Skeletal muscle satellite cell (primary cell): Measurements from ENCODE around the genes SCARF2 and P2RX6.

DNA sequence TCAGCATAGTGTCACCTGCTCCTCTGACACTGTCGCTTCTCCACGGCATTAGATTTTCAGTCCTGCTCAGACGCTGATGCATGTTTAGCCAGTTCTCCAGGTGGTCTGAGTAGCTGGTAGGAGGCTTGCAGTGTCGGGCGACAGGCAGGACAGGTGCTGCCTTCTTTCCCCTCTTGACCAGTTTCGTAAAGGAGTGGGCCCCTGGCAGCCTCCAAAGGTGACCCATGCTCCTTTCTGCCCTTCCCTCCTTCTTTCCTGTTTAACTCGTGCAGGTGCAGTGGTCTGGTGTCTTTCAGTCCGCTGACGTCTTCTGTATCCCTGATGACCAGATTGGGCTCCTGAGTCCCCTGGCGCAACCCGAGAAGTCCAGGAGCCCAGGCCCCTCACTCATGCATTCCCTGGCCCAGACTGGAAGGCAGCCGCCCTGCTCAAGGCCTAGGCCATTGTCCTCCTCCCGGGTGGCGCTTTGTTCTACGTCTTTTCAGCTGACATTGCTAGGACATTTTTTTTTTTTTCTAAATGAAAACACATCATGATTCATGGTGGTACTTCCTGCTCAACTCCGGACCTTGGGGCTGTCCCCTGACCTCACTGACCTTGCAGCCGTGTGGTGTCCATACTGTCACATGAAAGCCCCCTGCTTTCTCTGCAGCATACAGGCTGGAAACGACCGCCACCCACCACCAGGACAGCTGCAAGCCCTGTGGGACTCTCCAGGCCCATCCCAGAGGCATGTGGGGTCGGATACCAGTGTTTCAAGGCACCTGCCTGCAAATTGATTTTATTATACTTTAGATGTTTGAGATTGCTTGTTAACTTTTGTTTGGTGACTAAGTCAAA is 25.5 kb upstream of the TXNRD2 start:
- CAGE, long polyA plus RNA, result no peak

- CAGE, long polyA plus RNA, result no peak
Observed at GRCh38 chr22:20022911-20023296, 2.0 kb downstream of the TANGO2 start.

DNA sequence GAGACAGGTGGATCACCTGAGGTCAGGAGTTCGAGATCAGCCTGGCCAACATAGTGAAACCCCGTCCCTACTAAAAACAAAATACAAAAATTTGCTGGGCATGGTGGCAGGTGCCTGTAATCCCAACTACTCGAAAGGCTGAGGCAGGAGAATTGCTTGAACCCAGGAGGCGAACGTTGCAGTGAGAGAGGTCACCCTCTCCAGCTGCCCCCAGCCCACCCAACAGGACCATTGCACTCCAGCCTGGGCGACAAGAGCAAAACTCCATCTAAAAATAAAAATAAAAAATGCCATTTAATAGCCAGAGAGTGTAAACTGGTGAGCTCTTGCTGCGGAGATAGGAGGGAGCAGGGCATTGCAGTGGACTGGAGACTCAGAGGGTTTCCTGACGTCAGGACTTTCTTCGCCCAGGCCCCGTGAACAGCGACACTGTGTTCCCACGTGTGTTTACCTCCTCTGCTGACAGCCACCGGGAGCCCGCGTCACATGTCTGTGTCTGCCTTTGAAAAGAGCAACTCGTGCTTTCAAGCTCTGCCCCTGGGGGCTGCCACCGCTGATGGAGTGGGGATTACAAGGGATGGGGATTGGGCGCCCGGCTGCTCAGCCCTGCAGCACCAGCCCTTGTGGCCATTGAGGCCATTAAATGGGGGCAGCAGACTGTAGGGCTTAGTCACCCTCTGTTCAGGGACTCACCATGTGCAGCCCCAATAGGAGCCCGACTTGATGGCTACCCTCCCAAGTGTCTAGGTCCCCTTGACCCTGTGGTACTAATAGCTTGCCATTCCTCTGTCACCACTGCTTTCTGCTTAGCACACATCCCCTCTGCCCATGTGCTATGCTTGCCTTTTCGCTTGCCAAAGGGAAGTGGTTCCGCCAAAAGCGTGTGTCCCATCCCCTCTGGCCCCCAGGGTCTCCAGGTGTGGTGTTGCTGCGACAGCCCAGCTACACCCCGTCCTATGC is 3.3 kb downstream of the TANGO2 start:
- CAGE, long polyA plus RNA, result no peak

DNA sequence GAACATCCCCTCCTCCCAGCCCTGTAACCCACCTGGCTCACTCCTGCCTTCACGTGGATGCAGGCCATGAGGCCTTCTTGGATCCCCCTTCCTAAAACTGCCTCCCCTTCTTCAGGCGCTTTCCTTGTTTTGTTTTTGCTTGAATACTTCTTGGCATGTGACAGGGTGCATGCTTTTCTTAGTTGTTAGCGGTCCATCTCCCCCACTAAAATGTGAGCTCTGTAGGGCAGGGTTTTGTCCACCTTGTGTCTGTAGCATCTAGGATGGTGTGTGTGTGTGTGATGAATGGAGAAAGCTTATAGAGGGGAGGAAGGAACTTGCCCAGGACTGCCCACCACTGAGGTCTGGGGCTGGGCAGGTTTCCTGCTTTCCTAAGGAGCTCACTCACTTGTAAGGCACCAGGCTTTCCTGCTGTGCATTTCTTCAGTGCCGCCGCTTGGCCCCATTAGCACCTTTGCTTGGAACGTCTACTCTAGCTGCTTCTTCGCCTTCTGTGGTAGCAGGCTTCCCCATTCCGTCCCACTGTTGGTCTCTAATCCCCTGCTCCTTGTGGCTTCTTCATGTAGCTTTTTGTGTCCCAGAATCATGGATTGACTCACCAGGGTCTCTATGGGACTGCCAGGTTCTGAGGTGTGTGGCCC is 3.2 kb downstream of the DGCR8 start:
- CAGE, long polyA plus RNA, result no peak

DNA sequence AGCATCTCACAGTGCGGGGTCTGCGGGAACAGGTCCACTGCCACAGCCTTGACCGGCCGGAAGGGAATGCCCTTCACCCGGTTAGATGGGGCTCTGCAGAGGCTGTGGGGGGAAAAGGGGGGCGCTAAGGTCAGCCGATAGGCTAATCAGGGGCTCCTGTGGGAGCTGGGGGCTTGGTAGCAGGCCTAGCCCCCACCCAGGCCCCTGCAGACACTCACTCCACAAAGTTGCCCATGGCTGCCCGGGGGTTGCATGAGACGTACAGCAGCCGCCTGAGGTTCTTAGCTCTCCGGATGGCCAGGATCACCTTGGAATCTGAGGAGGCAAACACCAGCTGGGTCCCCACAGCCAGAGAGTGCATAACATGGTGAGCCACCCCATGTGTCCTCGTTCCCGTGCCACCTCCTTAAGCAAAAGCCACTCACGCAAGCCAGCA is 3.2 kb upstream of the RANBP1 start:
- CAGE, long polyA plus RNA, result no peak

GRCh38 chr22:20126165-20126509 is 5.5 kb upstream of the ZDHHC8 start:
- CAGE, long polyA plus RNA, result no peak

DNA sequence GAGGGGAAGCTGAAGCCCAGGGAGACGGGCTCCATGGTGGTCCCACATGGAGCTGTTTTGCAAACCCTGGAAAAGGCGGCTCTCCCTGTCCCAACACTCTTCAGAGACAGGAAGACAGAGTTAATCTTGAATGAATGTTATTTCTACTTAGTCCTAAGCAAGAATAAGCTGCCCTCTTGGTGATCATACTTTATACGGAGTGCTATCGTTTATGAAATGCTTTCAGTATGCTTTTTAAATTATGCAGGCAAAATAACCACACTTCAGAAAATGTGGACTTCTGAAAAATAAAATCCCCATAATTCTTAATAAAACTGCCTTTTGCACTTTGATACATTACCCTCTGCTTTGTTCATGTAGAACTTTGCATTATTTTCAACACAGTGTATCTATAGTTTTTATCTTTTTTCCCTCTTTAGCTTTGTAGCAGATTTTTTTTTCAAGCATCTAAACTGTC is 14.2 kb downstream of the ZNF74 start:
- CAGE, long polyA plus RNA, result no peak

DNA sequence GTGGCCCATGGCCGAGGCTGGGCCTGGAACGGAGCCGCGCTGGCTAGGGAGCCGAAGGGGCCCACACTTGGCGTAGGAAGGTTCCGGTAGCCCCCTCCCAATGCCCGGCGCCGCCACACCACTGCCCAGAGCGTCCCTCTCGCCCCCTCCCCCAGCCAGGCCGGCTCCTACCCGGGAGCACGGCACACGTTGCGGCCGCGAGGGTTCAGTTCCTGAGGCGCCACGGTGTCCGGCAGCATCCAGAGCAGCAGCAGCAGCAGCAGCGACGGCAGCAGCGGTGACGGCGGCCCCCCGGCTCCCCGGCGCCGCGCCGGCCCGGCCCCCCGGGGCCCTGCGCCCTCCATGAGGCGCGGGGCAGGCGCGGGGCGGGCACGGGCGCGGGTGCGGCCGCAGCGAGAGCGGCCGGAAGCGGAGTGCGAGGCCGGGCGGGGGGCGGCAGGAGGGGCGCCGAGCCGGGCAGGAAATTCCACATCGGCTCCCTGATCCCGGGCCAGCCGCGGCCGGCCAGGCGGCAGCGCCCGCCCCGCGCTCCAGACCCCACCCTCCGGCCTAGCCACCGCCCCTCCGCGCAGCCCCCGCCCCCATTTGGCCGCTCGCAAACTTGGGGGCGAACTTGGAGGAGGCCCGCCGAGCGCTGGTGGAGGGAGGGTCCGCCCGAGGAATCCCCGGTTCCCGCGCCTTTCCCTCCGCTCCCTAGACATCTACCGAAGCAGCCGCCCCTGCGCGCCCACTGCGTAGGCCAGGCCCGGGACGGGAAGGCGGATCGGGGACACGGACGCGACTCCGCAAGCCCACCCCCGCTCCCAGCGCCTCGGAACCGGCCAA is at the start of gene SCARF2:
SCARF2 (minus strand) TSS at position 415 of the 825 bp plus-strand sequence.
- CAGE, long polyA plus RNA, result no peak

DNA sequence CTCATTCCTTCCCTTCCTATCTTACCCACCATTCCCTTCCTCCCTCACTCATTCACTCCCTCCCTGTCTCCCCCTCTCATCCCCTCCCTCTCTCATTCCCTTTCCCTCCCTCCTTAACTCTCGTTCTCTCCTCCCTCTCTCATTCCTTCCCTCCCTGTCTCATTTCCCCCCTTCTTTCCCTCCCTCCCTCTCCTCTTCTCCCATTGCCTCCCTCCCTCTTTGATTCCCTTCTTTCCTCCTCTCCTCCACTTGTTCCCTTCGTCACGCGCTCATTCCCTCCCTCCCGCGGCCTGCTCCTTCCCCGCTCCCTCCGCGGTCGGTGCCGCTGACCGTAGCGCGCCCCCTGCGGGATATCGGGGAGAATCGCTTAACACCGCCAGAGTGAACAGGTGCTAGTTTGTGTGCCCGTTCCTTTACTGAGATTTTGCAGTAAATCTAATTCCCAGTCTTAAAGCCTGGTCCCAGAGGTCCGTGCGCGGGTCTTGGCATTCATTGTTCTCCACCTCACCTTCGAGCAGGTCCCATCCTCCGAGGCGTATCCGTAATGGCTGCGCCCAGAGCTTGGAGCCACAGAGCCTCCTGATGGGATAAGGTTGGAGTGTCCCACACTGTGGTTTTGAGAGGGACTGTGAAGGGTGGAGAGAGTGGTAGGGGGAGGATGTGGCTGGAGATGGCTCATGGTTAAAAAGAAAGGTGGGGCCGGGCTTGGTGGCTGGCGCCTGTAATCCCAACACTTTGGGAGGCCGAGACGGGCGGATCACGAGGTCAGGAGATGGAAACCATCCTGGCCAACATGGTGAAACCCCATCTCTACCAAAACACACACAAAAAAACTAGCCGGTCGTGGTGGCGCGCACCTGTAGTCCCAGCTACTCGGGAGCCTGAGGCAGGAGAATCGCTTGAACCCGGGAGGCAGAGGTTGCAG is 966 bp upstream of the KLHL22 start:
- CAGE, long polyA plus RNA, result no peak

GRCh38 chr22:20508582-20509228 is 1.3 kb downstream of the MED15 start:
- CAGE, long polyA plus RNA, result no peak

DNA sequence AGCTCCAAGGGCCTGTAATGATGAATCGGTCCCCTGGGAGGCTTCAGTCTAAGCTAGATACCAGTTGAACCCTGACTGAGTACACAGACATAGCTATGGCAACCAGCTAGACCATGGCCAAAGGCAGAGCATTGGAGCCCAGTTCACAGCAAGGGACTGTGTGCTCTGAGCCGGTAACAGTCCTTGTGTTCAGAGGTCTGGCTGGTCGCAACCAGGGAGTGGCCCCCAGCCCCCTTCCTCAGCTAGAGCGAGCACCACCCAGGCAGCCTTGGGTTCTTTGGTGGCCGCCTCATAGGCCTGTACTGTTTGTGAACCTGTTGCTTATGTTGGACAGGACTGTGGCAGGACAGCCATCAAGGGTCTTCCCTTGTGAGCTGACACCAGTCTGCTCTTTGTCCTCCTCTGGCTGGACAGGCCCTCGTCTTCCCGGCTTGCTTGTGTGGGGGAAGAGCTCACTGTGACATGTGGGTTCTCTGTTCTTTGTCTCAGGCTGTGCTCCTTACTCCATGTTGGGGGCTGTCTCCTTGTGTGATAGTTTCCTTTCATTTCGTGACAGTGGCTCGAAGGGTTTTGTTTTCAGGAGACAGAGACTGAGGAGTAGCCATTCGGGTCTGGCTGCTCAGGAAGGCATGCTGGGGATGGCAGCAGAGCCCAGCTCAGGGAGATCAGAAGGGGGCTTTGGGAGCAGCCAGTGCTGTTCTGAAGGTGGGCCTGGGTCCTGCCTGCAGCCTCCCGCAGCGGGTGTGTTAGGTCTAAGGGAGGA is 25.2 kb downstream of the MED15 start:
- CAGE, long polyA plus RNA, result no peak

DNA sequence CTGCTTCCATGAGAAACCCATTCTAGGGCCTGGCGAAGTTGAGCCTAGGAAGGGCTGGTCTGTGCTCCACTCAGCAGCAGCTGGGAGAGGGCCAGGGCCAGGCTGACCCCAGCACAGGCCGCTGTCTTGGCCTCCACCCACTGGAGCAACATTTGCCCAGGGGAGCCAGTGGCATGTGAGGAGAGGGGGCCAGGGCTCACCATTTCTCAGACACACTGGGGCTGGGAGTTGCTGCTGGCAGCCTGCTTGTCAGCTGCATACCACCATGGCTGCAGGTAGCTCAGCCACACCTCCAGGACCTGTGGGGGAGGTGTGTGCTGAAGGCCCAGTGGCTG is 98.5 kb downstream of the MED15 start:
- CAGE, long polyA plus RNA, result no peak

- CAGE, long polyA plus RNA, result no peak
Observed at GRCh38 chr22:20662482-20663059, 111.3 kb upstream of the SERPIND1 start.

GRCh38 chr22:20748789-20749803 is 24.8 kb upstream of the SERPIND1 start:
- CAGE, long polyA plus RNA, result no peak

GRCh38 chr22:20786399-20787172 is 12.7 kb downstream of the SERPIND1 start:
- CAGE, long polyA plus RNA, result no peak

DNA sequence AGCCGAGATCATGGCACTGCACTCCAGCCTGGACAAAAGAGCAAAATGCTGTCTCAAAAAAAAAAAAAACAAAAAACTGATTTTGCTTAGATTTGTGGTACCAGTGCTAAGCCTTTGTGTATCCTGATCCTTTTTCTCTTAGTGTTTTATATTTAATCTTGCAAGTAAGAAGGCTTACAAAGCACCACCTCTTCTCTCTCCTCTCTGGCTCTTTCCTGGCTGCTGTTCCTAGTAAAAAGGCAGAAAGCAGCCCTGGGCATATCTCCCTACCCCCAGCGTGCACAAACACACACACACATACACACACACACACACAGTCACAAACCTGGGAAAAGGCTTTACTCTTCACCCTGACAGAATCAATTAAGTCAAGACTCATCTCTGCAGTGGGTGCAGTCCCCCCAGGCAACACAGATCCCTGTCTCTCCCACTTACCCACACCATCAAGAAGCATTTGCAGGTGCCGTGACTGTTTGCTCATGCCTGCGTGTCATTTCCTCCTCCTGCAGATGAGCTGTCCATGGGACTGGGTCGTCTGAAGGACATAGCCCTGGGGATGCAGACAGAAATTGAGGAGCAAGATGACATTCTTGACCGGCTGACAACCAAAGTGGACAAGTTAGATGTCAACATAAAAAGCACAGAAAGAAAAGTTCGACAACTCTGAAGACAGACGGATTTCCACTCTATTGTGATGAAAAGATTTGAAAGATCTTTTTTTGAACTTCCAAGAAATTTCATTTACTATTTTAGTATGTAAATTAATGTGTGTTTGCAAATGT is 28.6 kb downstream of the SNAP29 start:
- CAGE, long polyA plus RNA, result no peak

DNA sequence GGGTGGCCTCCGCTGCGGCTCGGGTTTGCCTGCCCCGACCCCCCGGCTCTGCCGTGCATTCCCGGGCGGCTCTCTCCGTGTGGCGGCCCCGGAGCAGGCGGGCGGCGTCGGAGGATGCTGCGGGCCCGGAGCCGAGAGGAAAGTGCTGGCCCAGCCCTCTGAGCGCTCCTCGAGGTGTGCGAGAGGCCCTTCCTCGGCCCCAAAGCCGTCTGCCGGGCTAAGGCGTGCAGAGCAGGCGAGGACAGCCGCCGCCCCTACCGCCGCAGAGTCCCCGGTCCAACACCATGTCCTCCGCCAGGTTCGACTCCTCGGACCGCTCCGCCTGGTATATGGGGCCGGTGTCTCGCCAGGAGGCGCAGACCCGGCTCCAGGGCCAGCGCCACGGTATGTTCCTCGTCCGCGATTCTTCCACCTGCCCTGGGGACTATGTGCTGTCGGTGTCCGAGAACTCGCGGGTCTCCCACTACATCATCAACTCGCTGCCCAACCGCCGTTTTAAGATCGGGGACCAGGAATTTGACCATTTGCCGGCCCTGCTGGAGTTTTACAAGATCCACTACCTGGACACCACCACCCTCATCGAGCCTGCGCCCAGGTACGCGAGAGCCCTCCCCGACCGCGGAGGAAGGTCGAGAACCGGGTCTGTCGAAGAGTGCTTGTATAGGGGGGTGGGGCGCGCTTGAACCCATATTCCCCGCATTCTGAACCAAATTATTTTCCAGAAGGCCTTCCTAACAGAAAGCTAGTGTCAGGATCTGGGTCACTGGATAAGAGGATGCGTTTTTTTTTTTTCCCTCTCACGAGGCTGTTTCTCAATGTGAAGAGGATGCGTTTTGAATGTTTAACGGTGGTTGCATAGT is 674 bp downstream of the CRKL start:
- CAGE, long polyA plus RNA, result no peak

DNA sequence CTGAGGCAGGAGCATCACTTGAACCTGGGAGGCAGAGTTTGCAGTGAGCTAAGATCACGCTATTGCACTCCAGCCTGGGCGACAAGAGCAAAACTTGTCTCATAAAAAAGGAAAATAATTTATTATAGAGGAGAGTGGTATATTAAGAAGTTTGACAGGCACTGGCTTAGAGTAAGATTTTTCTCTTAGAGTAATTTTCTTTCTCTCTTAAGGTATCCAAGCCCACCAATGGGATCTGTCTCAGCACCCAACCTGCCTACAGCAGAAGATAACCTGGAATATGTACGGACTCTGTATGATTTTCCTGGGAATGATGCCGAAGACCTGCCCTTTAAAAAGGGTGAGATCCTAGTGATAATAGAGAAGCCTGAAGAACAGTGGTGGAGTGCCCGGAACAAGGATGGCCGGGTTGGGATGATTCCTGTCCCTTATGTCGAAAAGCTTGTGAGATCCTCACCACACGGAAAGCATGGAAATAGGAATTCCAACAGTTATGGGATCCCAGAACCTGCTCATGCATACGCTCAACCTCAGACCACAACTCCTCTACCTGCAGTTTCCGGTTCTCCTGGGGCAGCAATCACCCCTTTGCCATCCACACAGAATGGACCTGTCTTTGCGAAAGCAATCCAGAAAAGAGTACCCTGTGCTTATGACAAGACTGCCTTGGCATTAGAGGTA is 16.5 kb downstream of the CRKL start:
- CAGE, long polyA plus RNA, result no peak

GRCh38 chr22:20989874-20990161 is 7.7 kb downstream of the LZTR1 start:
- CAGE, long polyA plus RNA, result no peak

- CAGE, long polyA plus RNA, result no peak
Observed at GRCh38 chr22:21014513-21015713, at the start of gene P2RX6. Gene P2RX6 (plus strand): TSS chr22:21015165.